Heart (tissue), 3 donors: ENCODE data around the genes ACTR1A, TRIM8 and PCGF6.

GRCh38 chr10:102393919-102394623, 1.4 kb upstream of the NFKB2 start:
- RAMPAGE, long total RNA, 2 experiments: start-site peak on the plus strand in 1 of 2 experiments, at chr10:102394517-102394531 at its widest, 16 reads per replicate

- RAMPAGE, long total RNA, 2 experiments: no peak in any of the 2 experiments
These were observed 11.3 kb downstream of the PSD start for GRCh38 chr10:102407267-102407742.

DNA sequence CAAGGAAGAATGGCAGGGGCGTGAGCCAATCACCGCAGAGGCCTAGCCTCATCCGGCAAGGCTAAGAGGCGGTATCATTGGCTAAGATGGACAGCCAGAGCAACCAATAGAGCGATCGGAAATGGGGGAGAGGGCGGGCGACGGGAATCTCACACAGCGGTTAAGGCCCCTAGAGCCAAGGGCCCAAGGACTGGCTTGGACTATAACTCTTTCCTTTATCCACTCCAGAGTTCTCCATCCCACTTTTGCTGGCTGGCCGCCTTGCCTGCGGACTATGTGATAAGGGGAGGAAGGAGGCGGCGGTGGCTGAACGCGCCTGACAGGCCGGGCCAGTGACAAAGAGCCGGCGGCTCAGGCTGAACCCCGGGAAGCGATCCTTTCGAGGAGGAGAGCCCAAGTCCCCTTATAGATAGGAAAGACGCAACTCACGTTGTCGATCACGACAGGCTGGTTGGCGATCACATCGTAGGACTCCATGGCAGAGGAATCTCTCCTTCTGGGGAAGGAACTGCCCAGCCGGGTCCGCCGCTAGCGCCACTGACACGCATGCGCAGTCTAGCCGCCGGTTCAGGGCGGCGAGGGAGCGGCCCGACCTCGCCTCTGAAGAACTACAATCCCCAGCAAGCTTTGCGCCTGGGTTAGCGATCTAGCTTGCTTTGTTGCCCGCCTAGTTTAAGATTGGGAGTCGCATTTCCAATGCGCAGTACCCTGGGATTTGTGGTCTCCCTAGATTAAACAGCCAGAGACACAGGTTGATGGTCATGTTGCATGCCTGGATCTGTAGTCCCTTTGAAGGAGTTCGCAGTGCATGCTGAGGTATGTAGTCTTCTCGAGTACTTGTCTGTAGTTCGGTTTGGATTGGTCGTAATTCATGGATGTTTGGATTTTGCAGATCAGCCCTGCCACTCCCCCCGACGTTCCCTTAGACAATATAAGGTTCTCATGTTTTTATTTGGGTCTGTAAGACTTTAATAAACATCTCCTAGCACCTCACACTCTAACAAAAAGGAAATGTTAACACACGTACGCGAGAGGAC, at the start of gene ACTR1A:
TSS of gene ACTR1A (minus strand) at position 542 of the 1,037 bp plus-strand sequence.
- RAMPAGE, long total RNA, 2 experiments: start-site peak on the minus strand in 2 of 2 experiments, centred at positions 520 to 521 of the sequence, 529 to 1,112 reads per replicate

DNA sequence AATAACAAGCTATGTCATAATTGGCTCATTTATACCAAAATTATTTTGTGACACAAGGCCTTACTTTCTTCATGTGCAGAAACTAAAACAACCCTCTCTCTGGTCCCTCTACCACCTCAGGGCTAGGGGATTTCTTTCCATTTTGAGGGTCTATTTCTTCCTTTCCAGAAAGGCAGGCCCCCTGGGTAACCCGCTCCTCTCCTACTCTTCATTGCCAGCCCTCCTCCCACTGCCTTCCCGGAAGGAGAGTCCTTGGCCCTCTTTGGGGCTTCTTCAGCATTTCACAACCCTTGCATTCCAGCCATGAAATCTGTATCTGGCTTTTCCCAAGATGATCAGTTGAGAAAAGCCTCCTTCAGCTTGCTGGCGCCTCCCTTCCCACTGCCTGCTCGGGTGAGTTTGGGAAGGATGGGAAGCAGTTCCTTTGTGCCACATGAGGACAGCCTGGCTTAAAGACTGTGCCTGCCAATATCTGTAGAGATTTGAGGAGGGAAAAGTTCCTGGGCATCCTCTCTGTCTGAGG, 41.7 kb upstream of the TRIM8 start:
- RAMPAGE, long total RNA, 2 experiments: no peak in any of the 2 experiments

DNA sequence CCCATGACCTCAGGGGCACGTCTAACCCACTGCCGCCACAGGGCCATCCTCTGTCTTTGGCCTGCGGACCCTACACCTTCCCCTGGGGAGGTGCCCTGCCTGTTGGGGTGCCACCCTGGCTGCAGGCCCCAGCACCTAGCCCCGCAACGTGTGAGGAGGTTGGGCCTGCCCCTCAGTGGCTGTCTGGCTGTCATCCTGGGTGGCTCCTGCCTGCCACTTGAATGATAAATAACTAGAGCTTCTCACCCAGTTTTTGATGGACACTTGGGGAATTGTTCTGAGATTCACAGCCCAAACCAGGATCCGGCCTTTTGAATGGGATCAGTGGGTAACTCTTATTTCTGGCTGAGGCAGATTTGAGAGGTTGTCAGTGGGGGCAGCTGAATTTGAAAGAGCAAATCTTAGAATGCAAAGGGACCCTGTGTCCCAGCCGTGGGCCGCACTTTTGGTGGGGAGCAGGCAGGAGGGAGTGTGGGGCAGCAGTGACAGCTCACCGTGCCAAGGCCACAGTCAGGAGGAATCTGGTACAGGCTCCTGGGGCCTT, 30.8 kb upstream of the TRIM8 start:
- RAMPAGE, long total RNA, 2 experiments: no peak in any of the 2 experiments

GRCh38 chr10:102620594-102621184, 23.6 kb upstream of the TRIM8 start:
- RAMPAGE, long total RNA, 2 experiments: no peak in any of the 2 experiments

DNA sequence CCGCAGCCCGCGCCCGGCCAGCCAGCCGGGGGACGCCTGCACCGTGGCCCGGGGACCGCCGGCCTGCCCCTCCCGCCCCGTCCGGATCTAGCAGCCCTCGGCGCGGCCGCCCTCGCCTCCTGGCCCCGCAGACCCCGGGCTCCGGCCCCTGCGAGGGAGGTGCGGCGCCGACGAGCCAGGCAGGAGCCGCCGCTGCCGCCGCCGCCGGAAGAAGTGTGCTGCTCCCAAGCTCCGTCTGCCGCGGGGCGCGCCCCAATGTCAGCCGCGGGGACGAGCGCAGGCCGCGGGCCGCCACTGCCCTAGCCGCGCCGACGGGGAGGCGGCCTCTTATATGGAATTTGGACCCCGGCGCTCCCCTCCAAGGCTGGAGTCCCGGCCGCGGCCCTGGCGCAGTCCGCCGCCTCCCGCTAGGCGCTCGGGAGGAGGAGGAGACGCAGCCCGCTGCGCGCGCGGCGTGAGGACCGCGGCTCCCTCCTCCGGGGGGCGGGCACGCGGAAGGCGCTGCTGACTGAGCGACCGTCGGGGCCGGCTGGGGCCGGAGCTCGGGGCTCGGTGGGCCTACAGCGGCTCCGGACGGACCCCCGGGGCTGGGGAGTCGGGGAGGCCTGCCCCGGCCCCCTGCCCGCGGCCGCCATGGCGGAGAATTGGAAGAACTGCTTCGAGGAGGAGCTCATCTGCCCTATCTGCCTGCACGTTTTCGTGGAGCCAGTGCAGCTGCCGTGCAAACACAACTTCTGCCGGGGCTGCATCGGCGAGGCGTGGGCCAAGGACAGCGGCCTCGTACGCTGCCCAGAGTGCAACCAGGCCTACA, at the start of gene TRIM8:
TSS of gene TRIM8 (plus strand) at position 495 of the 811 bp plus-strand sequence.
- RAMPAGE, long total RNA, 2 experiments: no peak in any of the 2 experiments

DNA sequence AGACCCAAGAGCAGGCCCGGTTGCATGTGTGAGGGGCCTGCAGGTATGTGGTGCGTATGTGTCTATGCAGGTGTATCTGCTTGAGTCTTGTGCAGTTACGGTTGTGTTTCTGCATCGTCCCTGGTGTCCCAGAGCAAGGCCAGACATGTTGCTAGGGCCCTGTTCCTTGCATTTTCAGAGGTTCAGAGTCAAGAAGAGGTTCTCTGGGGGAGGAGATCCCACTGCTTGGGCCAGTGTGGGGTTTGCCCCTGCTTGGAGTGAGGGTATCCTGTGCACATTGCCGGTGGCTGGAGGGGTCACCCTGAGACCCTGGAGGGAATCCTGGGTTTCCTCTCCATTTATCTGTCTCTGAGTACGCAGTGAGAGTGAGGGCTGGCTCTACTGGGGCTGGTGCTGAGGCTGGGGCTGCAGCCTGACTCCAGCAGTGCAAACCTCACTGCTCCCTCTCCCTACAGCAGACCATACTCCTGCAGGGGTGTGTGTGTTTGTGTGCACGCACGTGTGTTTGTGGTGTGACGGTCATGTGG, 4.1 kb downstream of the TRIM8 start:
- RAMPAGE, long total RNA, 2 experiments: no peak in any of the 2 experiments

GRCh38 chr10:102657657-102657868, 13.3 kb downstream of the TRIM8 start:
- RAMPAGE, long total RNA, 2 experiments: no peak in any of the 2 experiments

DNA sequence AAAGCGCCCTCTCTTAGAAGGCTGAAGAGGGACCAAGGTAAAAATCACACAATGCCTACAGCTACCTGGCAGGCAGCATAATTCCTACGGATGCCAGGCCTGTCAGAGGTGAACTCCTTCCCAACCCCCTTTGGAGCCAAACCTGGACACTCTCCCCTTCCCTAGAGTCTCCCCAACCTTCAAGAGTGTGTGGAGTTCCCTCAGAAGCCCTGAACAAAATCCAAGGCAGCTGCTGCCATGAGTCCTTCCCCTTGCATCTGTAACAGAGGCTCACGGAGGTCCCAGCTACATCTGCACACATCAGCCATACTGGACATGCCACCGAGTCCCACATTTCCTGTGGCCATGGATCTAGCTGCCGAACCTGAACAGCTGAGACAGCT, 33.3 kb downstream of the TRIM8 start:
- RAMPAGE, long total RNA, 2 experiments: no peak in any of the 2 experiments

DNA sequence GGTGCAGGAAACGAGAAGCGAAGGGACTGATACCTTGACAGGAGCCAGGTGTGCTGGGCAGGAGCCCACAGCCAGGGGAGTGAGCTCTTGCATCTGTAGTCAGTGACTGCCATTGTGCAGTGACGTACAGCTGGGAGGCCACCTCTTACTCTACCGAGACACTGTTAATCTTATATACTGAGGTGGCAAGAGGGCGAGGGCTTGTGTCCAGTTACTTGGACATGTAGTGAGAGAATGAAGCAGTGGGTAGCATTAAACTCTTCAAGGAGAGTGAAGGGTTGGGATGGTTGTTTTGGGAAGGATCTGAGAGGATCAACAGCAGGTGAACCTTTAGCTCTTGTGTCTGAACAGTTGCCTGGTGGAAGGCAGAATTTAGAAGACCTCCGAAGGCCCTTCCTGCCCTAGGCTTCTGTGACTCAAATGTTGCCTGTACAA, 34.5 kb downstream of the WBP1L start:
- RAMPAGE, long total RNA, 2 experiments: no peak in any of the 2 experiments

DNA sequence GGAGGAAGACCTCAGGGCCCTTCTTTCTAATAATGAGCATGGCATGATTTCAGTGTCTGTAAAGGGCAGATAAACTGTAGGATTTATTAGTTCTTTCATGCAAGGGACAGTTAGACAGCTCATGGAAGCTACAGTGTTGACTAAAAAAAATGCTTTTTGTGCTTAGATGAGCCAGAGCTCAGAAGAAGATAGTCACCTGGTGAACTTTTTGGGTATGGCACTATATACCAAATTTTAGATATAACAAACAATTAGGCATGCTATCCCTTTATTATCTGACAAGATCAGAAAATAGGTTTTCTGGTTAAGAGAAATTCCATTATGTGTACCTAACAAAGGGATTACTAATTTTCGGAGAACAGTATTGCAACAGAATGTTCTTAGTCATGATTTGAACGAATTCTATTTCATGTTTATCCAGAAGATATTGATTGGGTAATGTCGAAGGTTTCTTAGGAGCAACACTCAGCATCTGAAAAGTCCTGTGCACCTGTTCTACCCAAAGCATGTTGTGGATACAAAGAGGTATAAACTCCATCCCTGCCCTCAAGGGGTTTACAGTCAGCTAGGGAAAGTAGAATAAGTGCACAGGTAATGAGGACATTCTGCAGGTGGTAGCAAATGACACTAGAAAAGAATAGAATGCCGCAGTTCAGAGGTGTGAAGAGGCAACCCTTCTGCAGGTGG, 36.5 kb downstream of the WBP1L start:
- RAMPAGE, long total RNA, 2 experiments: no peak in any of the 2 experiments

GRCh38 chr10:102781421-102781820, 37.7 kb downstream of the WBP1L start:
- RAMPAGE, long total RNA, 2 experiments: no peak in any of the 2 experiments

DNA sequence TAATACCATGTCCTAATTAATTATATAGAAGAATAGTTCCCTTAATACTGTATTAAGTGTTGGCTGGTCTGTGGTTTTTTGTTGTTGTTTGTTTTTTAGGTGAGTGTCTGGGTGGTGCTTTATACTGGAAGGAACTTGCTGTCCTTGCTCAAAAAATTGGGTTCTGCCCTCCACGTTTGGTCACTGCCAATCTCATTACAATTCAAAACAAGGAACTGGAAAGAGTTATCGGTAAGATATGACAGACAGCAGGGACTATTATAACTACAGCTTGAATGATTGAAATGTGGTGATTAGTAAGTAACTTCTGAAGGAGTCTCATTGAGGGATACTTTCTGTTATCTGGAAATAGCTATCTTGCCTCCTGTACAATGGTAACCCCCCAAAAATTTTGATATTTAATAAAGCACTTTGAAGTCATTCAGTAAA, 9.0 kb downstream of the AS3MT start:
- RAMPAGE, long total RNA, 2 experiments: no peak in any of the 2 experiments

DNA sequence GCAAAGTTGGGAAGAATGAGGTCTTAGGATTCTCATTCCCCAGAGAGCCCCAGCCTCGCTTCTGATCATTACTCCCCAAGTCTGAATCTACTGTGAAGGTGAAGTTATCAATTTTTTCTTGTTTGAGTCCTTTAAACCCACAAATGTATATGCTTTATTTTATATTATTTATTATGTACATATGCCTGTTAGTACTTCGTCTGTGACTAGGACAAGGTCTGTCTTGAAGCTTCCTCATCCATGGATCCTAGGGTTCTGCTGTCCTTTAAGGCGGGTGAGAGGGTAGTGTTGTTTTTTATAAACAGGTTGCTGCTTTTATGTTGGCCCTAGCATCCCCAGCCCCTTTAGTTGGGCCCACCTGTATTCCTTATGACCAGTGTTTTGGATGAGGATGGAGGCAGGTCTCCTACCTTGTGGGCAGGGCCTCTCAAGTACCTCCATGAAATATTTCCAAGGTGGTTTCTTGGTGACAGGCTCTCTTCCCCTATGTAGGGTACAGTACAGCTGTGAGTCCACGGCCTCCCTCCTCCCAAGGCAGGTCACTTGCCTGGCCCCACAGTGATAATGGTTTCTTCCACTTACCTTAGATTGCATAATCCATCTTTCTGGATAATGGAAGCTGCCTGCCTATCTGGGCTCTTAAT, 110.6 kb downstream of the NT5C2 start:
- RAMPAGE, long total RNA, 2 experiments: no peak in any of the 2 experiments

GRCh38 chr10:103130645-103131061, 62.4 kb downstream of the NT5C2 start:
- RAMPAGE, long total RNA, 2 experiments: no peak in any of the 2 experiments

GRCh38 chr10:103350334-103351484, at the start of gene PCGF6:
Gene PCGF6, minus strand, starts transcription at chr10:103351140.
- RAMPAGE, long total RNA, 2 experiments: start-site peak on the minus strand in 1 of 2 experiments, at chr10:103350964-103351110 at its widest, 17 to 199 reads per replicate

GRCh38 chr10:103578606-103579262, 85.2 kb downstream of the NEURL1 start:
- RAMPAGE, long total RNA, 2 experiments: no peak in any of the 2 experiments

DNA sequence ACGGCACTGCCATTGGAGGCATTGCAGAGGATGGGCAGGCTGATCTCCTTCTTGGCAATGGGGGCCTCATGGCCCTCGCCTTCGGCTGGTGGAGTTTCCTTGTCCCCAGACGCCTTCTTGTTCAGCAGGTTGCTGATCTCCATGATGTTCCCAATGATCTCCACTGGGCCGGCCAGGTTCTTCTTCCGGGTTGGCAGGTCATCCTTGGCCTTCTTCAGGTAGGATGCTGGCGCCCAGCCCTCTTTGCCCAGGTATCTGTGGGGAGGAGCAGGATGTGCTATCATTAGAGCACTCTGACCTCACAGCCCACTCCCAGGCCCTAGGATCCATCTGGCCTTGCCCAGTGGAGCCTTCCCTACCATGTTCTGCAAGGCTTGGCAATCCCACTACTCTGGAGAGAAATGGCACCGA, 119.4 kb downstream of the NEURL1 start:
- RAMPAGE, long total RNA, 2 experiments: no peak in any of the 2 experiments

DNA sequence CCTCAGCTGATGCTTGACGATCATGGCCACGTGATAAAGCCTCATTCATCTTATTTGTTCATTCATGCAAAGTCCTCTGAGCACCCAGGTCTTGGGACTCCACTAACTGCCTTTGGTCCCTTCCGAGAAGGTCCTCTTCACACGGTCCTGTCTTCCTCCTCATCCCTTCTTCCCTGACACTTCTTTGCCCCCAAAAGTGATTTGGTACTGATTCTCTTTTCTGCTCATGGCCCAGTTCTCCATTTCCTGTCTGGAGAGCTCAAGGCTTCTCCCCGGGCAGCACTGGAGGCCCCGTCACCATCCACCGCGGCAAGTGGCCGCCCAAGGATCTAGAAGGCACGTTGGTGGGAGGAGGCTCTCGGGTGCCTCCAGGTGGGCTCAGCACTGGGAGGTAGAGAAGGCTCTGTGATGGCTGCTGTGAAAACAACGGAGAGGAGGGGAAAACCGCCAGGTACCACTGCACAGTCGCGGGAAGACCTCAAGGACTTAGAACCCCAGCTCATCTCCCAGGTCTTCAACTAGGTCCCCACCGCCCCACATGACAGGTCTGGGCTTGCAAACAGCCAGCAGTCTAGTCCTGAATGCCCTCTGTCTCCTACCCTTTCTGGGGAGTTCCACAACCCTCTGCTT, 134.4 kb downstream of the NEURL1 start:
- RAMPAGE, long total RNA, 2 experiments: no peak in any of the 2 experiments